Left ventricle myocardium (tissue), 1 donor: ENCODE measurements around a stretch of chr20.

DNA sequence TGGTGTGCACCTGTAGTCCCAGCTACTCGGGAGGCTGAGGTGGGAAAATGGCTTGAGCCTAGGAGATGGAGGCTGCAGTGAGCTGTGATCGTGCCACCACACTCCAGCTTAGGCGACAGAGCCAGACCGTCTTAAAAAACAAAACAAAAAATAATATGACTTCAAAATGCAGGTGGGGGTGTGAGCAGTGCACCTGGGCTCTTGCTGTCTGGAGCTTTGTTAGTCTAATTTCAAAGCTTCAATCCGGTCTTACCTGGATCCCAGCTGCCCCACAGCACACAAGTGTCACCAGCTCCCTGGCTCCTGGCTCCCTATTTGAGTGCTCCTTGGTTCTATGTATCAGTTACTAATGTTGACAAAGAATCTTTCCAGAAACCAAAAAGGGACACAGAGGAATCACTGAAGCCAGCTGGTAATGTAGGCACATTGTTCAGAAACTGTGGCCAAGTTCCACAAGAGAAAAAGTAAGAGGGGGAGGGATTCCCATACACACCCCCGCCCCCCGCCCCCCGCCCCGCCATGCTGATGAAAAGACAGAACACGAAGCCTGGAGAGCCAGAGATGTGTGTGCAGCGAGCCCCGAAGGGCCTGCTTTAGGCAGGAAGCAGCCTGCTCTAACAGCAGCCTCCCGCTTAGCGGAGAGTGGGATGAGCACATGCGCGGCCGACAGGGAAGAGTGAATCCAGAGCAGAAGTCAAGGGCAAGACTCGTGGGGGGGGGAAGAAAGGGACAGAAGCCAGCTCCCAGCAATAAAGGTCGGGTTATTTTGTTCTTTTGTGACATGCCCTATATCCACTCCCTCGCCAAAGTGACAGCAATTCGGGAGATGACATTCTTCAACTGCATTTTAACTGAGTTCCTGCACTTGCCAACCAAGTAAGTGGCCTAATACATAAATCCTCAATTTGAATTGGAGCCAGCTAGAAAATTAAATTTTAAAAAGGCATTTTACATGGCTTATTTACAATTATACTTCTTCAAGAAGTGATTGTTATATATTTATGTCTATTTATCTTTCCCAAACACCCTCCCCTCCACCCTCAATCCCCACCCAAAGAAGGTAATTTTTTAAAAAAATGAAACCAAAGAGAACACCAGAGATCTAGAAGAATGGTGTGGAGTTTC is 67.2 kb upstream of the PTGIS start:
- PRO-cap, result unidirectional peak, plus-strand start at position 558 of the sequence

DNA sequence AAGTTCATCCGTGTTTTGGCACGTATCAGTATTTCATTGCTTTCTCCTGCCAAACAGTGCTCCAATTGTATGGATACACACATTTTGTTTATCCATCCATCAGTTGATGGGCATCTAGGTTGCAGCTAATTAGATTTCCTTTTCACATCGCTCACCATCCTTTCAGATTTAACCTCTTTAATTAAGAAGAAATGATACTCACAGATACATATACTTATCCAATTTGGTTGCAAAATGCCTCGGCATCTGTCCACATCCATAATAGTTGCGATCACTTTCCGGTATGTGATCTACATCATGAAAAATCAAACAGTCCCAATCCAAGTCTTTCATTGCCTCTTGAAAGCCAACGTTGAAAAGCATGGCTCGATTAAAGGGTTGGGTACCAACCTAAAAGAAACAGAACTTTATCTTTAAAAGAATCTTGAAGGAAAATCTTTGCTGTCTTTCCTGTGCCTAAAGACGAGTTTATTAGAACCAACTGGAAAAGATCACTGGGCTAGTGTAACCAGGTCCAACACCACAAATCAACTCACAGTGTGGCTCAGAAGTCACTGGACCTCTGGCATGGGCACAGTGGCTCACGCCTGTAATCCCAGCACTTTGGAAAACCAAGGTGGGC is 72.5 kb upstream of the PTGIS start:
- PRO-cap, result no peak

DNA sequence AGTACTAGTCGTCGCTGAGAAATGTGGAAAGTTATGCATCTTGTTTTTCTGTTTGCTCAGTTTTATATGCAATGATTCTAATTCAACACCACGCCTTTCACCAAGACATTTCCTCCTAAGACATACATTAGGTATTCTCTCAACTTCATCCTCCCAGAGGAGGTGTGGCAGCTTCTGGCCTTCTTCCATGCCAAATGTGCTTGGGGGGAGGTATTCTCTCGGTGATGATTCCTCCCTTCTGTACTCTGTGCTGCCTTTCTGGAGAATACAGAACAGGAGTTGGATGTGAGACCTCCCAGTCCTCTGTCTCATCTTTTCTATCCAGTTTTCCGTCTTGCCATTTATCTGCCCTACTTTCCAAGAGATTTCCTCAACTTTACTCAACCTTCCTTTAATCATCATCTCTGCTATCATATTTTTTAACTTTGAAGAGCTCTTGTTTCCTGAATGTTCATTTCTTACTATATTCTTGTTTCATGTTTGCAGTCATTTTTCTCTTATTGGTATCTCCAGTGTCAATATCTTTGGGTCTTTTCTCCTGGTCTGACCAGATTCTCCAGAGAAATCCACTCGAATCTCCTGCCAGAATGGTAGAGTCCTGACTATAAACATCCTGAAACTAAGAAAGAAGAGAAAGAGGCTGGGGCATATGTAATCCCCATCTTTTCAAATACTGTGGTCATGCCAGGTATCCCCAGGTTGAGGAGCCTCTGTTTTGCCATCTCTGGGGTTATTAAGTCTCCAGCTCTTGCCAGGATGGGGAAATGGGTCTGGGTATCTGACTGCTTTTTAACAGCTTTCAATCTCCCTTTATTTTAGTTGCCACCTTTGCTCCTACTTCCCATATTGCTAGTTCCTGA is 65.8 kb downstream of the B4GALT5 start:
- PRO-cap, result no peak

DNA sequence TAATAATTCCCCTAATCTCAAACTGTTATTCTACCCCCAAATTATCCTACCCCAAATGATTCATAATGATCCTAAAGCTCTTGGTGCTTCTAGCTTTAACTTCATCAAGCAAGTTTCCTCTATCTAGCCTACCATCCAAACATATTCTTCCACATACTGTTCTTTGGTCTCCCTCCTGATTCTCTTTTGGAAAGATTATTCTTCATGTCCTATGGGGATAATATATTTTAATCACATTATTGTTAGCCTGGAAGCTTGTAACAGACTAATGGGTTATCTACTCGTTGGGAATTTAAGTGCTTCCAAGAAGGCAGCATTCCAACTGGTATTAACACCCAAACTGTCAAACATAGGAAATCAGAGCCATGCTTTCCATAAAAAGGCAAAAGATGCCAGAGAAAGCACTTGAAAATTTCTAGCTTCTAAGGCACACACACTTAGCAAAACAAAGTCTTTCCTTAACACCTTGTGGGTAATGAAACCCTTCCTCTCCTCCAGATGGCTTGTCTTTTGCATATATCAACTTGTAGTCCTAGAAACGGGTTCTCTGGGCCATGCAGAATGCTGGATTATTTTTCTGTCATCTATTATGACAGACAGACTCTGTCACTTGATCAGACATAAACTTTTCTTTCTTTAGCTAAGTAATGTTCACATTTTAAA is 41.6 kb downstream of the B4GALT5 start:
- PRO-cap, result no peak

DNA sequence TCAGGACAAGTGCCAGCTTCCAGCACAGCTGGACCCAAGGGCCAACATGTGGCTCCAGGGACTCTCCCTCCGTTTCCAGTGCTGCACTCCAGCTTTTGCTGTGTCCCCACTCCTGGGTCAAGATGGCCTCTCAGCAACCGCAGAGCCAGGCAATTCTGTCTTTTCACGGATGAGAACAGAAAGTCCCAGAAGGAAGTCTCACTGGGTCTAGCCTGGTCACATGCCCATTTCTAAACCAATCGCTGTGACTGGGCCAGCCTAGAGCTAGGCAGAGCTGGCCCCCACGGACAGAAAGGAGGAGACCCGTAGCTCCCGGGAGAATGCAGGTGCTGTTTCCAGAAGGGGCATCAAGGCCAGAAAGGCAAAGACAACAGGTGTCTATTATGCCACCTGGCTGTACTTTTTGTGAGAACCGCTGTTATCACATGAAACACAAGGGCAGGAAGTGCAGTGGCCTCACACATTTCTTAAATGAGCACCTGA is 36.9 kb upstream of the B4GALT5 start:
- PRO-cap, result no peak

DNA sequence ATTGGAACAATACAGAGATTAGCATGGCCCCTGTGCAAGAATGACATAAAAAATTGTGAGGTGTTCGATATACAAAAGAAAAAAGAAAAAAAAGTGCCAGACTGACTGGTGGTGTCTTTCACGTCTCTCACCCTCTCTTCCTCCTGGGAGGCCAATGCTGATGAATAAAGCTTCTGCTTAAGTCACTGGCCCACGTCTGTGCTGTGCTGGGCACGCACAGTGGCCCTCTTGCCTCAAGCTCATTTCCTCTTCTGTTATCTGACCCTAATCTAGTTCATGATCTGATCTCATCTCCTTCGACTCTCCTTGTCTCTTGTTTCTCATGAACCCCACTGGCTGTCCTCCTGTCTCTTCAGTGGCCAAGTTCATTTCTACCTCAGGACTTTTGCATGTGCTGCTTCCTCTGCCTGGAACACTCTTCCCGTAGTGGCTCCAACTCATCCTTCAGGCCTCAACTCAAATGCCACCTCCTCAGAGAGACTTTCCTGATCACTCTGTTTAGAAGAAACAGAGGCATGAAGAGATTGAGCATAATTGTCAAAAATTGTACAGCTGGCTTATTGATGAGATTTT is 17.7 kb upstream of the SLC9A8 start:
- PRO-cap, result no peak

- PRO-cap, result no peak
Observed at GRCh38 chr20:49942547-49942920, 6.3 kb downstream of the RNF114 start.

DNA sequence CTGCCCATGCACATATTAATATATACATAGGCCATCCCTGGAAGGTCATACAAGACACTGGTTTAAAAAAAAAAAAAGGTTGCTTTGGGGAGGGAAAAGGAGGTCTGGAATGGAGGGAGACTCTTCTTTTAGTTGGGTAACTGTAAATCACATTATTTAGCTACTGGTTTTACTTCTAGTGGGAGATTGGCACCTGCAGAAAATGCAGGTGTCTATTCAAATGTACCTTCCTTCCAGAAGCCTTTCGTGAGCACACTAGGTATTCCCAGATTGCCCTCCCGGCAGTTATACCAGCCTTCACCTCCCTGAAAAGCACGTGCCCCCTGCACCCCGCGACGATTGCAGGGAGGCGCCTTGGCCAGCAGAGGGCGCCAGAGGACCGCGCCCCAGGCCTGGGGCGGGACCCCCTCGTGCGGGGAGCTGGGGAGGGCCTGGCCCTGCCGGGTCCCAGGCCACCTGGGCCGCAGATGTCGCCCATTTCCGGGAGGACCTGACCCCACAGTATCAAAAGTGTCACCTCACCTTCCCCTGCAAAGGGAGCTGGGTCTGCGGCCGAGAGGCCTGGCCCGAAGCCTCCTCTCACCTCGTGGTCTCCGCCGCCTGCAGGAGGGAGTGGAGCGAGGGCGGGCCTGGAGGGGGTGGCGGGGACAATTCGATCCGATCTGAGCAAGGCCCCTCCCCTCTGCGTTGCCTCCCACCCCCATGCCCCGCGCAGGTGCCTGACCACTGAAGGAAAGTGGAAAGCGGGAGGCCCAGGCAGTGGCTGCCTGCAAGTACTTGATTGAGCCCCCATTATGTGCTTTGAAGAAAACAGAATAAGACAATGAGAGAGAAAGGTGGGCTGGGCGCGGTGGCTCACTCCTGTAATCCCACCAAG is 3.7 kb upstream of the SNAI1 start:
- PRO-cap, result no peak

DNA sequence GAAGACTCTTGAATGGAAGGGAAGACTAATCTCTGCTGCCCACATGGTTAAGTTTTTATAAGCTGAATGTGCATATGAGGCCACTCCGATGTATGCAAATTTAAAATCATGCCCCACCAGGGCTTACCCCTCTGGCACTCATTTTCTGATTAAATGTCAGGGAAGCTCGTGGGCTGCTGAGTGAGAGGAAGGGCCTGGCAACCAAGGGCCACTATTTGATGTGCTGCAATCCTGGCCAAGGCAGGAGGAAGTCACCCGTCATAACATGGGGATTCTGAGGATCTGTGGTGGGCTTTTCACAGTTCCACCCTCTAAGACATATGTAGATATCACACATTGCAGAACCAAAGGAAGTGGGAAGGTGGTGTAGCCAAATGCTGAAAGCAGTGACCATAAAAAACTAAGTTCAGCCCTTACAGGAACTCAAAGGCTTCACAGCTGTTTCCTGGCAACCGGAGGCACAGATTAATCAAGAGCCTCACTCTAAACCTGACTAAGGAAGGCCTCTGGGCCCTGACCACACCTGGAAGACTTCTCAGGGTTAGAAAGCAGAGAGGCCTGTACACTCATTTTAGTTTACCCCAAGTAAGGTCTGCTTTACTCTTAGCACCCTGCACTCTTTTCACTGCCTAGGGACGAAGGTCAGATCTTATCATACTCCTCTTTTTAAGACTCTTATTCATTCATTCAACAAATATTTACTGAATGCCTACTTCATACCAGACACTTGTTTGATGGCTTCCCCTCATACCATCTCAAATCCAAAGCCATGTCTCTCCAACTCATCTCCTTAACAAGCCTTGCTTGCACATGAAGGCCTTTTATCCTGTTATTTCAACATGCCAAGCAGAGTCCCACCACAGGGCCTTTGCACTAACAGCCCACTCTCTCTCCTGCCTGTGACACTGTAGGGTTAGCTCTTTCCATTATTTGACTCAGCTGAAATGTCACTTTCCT is 2.7 kb downstream of the UBE2V1 start:
- PRO-cap, result no peak

DNA sequence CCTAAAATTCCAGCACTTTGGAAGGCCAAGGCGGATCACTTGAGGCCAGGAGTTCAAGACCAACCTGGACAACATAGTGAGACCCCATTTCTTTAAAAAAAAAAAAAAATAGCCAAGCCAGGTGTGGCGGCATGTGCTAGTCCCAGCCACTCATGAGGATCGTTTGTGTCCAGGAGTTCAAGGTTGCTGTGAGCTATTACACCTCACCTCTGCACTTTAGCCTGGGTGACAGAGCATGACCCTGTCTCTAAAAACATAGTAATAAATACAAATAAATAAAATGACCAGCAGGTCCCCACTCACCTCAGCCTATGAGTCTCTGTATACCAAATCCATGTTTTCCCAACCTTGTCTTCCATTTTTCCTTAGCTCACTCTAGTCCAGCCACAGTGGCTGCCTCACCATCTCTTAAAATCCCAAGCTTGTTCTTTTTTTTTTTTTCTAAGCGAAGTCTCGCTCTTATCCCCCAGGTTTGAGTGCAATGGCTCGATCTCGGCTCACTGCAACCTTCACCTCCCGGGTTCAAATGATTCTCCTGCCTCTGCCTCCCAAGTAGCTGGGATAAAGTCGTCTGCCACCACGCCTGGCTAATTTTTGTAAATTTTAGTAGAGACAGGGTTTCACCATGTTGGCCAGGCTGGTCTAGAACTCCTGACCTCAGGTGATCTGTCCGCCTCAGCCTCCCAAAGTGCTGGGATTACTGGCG is 10.0 kb upstream of the UBE2V1 start:
- PRO-cap, result no peak

DNA sequence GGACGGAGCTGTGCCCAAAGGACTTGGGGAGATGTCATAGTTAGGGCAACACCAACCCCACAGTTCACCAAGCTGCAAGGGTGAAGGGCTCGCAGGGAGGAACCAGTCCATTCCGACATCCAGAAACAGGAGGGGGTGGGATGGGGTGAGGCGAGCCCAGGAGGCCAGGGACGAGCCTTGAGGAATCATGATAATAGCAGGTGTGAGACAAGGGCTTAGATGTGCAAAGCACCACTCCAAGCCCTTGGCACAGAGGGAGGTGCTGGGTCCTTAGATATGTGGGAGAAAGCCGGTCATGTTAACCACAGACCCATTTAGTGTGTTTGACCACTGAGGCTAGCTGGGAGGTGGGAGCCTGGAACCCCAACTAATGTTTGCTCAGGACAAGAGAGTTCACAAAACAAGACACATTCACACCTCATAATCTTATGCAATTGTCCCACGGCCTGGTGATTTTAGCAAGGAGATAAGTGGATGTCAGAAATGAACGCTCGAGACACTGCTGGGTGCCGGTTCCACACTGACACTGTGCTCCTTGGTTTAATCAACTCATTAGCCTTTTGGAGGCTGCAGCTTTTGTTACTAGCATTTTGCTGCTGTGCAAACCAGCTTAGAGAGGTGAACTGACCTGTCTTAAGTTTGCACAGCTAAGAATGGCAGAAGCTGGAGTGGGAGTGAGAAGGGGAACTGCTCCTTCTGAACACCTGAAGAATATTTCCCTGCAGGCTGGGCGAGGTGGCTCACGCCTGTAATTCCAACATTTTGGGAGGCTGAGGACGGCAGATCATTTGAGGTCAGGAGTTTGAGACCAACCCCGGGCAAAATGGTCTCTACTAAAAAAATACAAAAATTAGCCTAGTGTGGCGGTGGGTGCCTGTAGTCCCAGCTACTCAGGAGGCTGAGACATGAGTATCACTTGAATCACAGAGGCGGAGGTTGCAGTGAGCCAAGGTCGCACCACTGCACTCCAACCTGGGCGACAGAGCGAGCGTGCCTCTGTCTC is 4.7 kb downstream of the CEBPB start:
- PRO-cap, result no peak

- PRO-cap, result no peak
Observed at GRCh38 chr20:50216540-50217030, 26.0 kb downstream of the CEBPB start.

- PRO-cap, result no peak
Observed at GRCh38 chr20:50240190-50240397, 49.5 kb downstream of the CEBPB start.

DNA sequence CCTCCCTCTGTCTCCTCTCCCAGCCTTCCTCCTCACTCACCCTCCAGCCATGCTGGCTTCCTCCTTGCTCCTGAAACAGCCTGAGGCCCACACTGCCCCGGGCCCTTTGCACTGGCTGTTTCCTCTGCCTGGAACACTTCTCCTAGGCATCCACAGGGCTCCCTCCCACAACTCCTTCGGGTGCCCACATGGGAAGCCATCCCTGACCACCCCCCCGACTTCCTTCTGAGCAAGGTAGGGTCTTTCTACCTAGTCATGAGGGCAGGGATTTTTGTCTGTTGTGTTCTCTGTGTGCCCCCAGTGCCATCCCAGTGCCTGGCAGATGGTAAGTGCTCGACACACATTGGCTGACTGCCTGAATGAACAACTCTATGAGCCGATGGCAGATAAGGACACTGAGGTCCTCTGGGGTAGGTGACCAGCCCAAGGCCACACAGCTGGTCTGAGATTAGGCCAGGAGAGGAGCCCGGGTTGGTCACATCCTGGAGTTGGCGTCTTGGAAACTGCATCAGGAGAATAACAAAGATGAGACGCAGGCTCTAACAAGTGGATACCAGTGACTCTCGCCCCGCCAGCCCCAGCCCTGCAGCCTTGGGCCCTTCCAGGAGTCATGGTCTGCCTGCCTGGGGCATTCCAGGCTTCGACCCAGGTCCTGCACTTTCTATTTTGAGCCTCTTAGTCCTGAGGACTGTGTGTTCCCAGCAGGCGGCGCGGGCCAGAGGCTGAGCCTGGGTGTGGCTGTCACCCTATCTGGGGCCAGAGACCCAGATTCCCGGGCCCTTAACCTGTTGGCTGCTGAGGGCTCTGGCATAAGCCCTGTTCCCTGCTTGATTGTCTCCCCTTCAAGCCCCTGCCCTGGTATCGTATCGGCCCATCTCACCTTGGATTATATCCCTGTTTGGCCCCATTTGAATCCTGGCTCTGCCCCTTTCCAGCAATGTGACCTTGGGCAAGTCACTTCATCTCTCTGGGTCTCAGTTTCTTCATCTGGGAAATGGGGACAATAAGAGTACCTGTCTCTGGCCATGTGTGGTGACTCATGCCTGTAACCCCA is 88.1 kb downstream of the CEBPB start:
- PRO-cap, result unidirectional peak, minus-strand start at position 502 of the sequence; unidirectional peak, minus-strand start at position 617 of the sequence

DNA sequence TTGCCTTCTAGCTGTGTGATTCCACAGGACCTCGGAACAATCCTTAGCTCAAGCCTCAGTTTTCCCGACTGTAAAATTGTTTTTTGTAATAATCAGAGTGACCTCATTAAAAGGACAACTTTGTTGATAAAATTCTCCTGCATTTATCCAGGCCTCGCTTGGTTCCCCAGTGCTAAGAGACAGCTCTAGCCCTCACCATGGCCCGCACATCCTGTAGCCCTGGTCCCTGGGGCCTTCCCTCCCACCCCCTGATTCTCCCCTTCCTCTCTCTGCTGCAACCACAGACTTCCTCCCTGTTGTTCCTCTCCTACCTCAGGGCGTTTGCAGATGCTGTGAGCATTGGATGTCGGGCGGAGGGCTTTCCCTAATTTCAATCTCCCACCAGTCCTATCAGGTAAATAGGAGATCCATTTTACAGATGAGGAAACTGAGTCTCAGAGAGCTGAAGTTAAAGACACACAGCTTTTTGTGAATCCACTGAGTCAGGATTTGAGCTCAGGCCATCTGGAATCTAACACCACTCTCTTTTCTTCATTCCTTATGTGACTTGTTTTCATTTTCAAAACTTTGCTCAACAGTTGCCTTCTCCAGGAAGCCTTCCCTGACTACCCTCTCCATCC is 106.9 kb downstream of the CEBPB start:
- PRO-cap, result no peak

GRCh38 chr20:50501767-50502529 is 8.2 kb upstream of the PTPN1 start:
- PRO-cap, result no peak

DNA sequence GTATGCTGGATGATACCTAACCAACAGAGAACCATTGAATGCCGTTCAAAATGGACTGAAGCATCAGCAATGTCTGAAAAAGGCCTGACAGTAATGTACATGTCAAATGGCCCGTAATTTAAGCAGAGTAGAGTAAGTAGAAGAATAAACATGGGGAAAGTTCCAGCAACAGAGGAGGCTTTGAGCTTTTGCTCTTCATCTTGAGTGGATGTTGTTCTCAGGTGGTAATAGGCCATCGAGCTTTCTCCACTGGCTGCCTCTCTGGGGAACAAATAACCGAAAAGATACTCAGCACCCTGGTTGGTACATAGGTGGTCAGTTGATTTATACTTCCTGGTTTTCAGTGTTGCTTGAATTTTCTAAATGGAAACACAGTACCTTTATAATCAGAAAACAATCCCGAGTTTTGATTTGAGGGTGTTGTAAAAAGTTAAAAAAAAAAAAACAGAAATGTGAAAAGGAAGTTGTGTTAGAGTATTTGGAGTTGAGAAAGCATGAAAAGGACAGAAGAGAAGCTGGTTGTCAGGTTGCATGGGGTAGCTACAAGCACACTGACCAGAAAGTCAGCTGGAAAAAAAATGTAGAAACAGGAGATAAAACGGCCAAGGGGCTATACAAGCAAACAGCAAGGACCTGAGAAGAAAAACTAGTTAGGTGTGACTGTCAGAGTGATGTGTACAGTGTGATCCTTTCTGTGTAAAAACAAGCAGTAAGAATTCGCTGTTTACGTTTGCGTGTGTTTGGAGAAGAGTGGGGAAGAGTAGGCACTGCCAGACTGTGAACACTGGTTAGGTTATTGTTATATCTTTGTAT is 27.8 kb downstream of the PTPN1 start:
- PRO-cap, result no peak

GRCh38 chr20:50593486-50593874 is 83.3 kb downstream of the PTPN1 start:
- PRO-cap, result no peak

DNA sequence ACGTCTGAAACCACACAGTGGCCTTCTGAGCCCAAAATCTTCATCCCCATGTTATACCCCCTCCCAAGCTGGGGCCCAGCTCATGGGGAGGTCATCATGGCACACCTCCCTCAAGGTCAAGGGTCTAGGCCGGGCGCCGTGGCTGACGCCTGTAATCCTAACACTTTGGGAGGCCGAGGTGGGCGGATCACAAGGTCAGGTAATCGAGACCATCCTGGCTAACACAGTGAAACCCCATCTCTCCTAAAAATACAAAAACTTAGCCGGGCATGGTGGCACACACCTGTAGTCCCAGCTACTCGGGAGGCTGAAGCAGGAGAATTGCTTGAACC is 74.6 kb downstream of the RIPOR3 start:
- PRO-cap, result no peak

DNA sequence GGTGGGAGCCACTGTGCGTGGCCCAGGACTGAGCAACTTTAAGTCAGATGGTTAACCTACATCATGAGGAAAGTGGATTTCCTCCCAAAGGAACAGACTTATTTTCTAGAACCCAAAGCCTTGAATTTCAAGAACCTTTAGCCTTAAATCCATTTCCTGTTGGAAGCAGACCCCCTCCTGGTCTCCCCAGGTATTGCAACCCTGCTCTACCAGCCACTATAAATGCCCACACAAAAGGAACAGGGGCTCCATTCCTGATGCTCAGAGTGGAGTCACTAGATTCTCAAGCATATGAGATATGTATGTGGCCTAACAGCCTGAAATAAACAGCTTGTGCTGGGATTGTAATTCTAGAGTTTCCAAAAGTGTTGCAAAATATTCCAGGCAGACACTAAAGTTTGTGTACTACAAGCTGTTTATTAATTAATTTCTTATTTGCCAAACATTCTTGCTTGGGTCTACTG is 44.9 kb downstream of the RIPOR3 start:
- PRO-cap, result no peak